Epithelial cell of alveolus of lung (primary cell): ENCODE data around the gene GLT8D2.

- RAMPAGE, long total RNA: start-site peak on the minus strand at chr12:104049984-104050175, 59 and 81 reads in 2 replicates
- RRBS: no CpG with 5 or more reads among the region's 32 CpGs
These were observed at the start of gene GLT8D2 for GRCh38 chr12:104049526-104050469. Gene GLT8D2 (minus strand): TSS chr12:104050187.

- RAMPAGE, long total RNA: no peak
- RRBS: no CpG with 5 or more reads among the region's 30 CpGs
These were observed 719 bp upstream of the NFYB start for GRCh38 chr12:104138514-104139343.

DNA sequence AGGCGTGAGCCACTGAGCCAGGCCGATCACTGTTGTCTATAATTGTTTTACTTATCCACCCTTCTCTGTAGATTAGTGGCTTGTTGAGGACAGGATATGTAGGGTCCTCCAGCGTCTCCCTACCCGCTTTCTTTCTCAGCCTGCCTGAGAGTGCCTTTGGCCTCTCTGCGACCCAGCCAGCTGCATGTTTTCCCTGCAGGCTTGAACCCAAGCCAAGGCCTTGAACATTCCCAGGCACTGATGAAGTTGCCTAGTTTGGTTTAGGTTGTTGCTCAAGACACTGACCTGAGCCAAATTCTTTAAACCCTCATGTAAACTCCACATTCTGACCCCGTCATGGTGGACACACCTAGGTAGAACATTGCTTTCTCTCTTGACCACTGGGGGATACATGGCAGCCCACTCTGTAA, 33.5 kb upstream of the TXNRD1 start:
- RAMPAGE, long total RNA: no peak
- RRBS: no CpG with 5 or more reads among the region's 6 CpGs

- RAMPAGE, long total RNA: no peak
- RRBS: no CpG with 5 or more reads among the region's 18 CpGs
These were observed 10.4 kb upstream of the EID3 start for GRCh38 chr12:104292769-104293947.

DNA sequence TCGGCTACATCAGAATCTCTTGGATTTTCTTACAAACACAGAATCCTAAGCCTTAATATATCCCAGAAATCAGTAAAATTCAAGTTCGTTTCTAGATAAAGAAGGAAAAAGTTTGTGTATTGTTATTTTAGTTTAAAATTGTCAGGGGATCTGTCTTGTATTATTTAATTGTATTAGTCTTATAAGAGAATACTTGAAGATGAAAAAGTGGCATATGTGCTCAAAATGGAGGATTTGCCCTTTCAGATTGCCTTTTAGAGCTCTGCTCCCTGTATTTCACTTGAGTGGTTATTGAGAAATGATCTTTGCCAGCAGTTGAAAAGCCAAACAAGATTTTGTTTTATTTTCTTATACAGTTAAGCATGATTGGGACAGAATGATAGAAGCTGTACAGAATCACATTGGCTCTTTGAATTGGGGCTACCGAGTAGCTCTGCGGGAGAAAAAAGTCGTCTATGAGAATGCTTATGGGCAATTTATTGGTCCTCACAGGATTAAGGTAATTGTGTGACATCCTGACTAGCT, 15.1 kb downstream of the EID3 start:
- RAMPAGE, long total RNA: no peak
- RRBS: no CpG with 5 or more reads among the region's 5 CpGs

DNA sequence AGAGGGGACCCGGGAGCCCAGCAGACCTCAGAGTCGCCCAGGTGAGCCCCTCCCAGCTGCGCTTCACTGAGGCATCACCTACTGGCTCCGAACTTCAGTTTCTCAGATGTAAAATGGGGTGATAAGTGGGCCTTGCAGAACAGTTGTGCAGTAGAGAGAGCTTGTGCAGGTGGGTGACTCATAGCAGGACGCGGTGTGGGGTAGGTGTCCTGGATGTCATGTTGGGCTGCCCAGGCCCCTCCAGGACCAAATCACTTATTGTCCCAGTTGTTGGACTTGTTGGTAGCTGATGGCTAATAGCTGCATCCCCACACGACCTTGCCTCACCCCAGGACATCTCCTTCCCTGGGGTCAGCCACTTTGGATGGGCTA, 43.6 kb upstream of the CHST11 start:
- RAMPAGE, long total RNA: no peak
- RRBS: no CpG with 5 or more reads among the region's 7 CpGs

- RAMPAGE, long total RNA: no peak
- RRBS: 1% methylated on average over 29 of the region's 72 CpGs
These were observed 536 bp downstream of the CHST11 start for GRCh38 chr12:104457043-104457924.

- RAMPAGE, long total RNA: no peak
- RRBS: no CpG with 5 or more reads among the region's 16 CpGs
These were observed 16.7 kb downstream of the CHST11 start for GRCh38 chr12:104473072-104474258.

DNA sequence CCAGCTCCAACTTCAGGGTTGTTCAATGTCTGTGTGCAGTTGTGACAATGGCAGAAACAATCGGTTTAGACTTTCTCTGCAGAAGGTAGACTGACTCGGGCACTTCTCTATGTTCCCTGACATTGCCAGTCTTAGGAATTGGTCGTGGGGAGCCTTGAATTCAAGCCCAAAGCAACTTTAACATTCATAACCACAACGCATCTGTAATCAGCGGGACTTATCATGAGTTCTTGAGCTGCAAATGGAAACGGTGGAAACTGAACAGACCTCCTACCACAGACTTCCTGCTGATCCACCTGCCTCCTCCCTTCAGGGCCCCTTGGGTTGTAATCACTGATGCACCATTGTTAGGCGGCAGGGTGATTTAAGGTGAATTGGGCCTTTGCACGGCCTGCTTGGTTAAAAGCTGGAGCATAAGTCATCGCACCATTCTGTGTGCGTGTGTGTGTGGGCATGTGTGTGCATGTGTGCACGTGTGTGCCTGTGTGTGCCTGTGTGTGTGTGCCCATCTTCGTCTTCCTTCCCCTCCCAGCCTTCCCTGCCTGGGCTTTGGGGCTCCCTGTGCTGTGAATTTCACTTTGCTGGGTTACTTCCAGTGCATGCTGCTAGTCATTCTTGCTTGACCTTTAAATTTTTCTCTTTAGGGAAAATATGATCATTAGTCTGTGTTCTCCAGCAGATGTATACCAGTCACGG, 29.0 kb downstream of the CHST11 start:
- RAMPAGE, long total RNA: no peak
- RRBS: no CpG with 5 or more reads among the region's 13 CpGs

DNA sequence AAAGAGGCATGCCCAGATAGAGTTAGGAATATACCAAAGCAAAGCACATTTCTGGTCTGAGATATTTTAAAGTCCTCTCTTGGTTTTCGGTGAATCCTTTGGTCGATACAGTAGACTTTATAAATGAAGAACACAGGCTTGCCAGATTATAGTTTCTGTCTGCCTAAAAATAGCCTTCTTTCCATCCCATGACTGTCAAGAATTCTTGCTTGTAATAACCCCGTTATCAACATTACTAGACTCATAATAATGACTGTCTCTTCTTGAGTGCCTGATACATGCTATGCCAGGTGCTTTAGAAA, 30.1 kb downstream of the CHST11 start:
- RAMPAGE, long total RNA: no peak
- RRBS: no CpG with 5 or more reads among the region's 3 CpGs

GRCh38 chr12:104655698-104656103, 199.0 kb downstream of the CHST11 start:
- RAMPAGE, long total RNA: no peak
- RRBS: no CpG with 5 or more reads among the region's 6 CpGs

- RAMPAGE, long total RNA: no peak
- RRBS: no CpG with 5 or more reads among the region's 20 CpGs
These were observed 214.7 kb downstream of the CHST11 start for GRCh38 chr12:104671013-104672223.

- RAMPAGE, long total RNA: no peak
These were observed 91.8 kb downstream of the SLC41A2 start for GRCh38 chr12:104866402-104866618.

- RAMPAGE, long total RNA: no peak
- RRBS: no CpG with 5 or more reads among the region's 2 CpGs
These were observed 28.5 kb downstream of the NOPCHAP1 start for GRCh38 chr12:105014501-105015139.

GRCh38 chr12:105092310-105092713, 8.1 kb upstream of the ALDH1L2 start:
- RAMPAGE, long total RNA: no peak
- RRBS: no CpG with 5 or more reads among the region's 14 CpGs

DNA sequence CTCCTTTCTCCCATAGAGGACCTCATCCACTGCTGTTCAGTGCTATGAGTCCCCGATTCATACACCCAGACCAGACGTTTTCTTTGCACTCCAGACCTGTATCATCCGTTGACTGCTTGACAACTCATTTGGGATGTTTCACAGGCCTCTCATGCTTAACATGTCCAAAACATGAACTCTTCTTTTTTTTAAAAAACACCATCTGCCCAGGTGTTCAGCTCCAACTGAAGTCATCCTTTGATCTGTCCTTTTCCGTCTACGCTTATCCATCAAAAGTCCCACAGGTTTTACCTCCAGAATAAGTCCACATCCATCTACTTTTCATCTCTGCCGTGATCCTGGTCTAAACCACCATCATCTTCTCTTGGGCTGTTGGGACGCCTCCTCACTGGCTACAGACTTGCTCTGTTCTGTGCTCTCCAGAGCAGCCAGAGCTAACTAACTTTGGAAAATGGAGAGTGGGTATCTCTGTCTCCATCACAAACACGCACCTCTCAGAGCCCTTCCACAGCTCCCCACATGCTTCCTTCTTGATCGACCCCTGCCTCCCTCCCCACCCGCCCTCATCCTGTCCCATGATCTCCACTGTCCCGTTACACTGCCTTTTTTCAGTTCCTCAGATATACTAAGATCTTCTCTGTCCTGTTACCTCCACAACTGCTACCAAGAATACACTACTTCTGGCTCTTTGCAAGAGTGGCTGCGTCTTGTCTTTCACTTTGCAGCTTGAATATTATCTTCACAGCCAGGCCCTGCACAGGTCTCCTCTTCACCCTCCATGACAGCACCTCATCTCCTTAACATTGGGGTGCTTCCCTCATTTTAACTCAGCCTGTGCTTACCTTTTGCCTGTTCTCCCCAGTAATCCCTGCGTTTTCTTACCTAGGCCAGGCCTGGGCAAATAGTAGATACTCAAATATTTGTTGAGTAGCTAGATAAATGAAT, 43.8 kb downstream of the APPL2 start:
- RAMPAGE, long total RNA: no peak
- RRBS: no CpG with 5 or more reads among the region's 13 CpGs

DNA sequence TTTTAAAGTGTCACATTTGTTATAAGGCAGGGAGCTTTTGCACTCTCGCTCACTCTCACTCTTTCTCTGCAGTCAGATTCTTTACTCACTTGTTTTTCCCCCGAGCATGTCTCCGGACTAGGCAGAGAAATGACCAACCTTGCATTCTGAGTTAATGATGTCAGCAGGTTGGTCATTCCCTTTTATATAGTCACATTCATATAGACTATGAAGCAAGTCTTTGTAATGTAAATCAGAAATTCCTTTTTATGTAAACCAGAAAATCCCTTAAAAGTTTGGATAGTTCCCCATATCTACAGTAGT, 4.1 kb downstream of the C12orf75 start:
- RAMPAGE, long total RNA: no peak
- RRBS: no CpG with 5 or more reads among the region's 3 CpGs

GRCh38 chr12:105443967-105444436, 113.5 kb downstream of the C12orf75 start:
- RAMPAGE, long total RNA: no peak
- RRBS: no CpG with 5 or more reads among the region's 13 CpGs

GRCh38 chr12:106108210-106108743, 30.5 kb downstream of the NUAK1 start:
- RAMPAGE, long total RNA: no peak
- RRBS: no CpG with 5 or more reads among the region's 4 CpGs

- RAMPAGE, long total RNA: no peak
- RRBS: no CpG with 5 or more reads among the region's 3 CpGs
These were observed 11.4 kb downstream of the NUAK1 start for GRCh38 chr12:106127318-106127752.